Bronchus fibroblast of lung (primary cell): Measurements from ENCODE around the gene USP17L29.

DNA sequence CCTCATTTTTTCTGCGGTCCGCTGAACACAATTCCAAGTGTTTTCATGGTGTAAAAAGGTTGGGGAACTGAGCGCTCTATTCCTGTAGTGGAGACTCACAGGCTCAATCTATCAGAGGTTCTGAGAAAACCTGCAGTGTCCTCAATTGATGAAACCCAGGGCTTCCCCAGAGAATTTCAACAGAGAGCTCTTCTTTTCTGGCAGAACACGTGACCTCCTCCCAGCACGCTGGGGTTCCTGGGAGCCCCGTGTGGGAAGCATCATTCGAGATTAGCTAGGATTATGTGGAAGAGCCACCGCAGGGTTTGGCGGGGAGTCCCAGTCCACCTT is 1.6 kb downstream of the HTRA3 start:
- RAMPAGE, long total RNA: no peak

- RAMPAGE, long total RNA: no peak
Measured at GRCh38 chr4:8315493-8316265, 46.1 kb downstream of the HTRA3 start.

GRCh38 chr4:8402112-8402466 is 38.4 kb downstream of the ACOX3 start:
- RAMPAGE, long total RNA: no peak

DNA sequence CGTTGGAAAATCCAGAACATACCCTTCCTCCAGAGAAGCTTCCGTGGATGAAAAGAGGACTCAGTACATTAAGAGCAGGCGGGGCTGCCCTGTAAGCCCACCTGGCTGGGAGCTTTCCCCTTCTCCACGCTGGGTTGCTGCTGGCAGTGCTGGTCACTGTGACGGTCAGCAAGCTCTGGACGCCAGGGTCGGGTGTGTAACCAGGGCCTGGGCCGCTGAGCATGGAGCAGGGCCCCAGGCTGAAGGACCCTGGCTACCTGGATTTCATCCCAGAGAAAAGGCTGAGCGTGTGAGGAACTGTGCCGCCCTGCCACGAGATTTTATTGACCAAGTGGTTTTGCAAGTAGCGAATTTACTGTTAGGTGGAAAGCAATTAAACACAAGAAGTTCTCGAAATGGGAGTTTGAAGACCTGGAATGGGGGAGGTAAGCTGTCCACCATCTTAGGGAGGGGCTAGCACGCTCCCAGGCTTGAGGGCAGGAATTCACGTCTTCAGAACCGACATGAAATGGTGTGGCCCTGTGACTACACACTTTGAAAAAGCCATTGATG is 27.4 kb downstream of the TRMT44 start:
- RAMPAGE, long total RNA: no peak

DNA sequence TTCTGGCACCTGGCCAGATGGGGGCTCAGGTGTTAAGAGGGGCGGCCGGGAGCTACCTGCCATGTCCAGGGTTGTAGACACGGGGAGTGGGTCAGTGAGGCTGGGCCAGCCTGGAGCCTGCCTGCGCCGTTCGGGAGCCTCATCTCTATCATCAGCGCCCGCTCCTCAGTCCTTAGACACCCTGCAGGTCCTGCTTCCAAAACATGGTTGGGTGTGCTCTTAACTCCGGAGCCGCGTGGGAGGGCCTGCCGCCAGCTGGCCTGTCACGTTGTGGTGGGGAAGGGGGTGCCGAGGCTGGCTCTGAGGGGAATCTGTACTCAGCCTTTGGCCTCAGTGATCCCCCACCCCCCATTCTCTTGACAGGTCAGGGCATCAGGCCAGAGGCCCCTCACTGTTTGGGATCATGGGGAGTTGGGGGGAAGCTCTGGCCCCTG is 33.2 kb downstream of the TRMT44 start:
- RAMPAGE, long total RNA: no peak

DNA sequence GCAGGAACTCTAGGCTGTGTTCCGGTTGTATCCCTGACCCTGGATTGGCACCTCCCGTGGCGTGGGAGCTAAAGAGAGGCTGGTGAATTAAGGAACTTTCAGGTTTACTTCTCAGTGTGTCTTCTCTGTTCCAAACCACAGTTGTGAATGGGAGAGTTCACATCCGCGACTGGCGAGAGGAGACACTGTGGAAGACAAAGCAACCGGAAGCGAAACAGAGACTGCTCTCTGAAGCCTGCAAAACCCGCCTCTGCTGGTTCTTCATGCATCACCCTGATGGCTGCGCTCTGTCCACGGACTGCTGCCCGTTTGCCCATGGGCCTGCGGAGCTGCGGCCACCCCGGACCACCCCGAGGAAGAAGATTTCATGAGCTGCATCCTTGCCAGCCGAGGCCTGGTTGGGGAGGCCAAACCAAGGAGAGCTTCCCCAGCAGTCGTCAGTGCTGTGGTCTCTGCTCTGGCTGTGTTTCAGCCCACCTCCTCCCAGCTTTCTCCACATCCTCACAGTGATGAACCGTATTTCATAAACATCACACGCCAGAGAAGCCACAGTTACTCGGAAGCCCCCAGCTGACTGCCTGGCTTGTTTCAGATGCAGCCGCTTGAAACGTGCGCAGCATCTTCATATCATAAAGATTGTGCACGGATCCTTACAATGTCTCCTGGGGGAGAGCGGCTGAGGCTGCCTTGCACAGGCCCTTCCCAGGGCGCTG is 35.2 kb downstream of the TRMT44 start:
- RAMPAGE, long total RNA: no peak

DNA sequence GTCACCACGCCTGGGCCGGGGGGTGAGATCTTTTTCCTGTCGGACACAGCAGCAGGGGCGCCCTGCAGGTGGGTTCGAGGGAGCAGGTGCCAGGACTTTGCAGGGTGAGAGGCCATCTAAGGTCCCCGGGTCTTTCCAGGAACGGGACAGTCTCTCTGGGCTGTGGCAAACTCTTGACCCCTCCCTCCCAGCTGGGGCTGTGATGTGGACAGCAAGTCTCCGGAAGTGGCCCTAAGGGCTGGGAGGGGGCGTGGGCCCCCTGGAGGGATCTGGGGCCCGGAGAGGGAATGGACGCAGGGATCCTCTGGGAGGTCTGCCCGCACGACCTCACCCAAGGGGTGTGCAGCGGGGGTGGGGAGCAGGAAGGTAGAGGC is 585 bp downstream of the CPZ start:
- RAMPAGE, long total RNA: no peak

GRCh38 chr4:8701252-8701464 is 108.6 kb downstream of the CPZ start:
- RAMPAGE, long total RNA: no peak

GRCh38 chr4:8903250-8903671 is 31.6 kb upstream of the HMX1 start:
- RAMPAGE, long total RNA: no peak

- RAMPAGE, long total RNA: no peak
Measured at GRCh38 chr4:9102424-9102887, 67.8 kb upstream of the FAM90A26 start.

DNA sequence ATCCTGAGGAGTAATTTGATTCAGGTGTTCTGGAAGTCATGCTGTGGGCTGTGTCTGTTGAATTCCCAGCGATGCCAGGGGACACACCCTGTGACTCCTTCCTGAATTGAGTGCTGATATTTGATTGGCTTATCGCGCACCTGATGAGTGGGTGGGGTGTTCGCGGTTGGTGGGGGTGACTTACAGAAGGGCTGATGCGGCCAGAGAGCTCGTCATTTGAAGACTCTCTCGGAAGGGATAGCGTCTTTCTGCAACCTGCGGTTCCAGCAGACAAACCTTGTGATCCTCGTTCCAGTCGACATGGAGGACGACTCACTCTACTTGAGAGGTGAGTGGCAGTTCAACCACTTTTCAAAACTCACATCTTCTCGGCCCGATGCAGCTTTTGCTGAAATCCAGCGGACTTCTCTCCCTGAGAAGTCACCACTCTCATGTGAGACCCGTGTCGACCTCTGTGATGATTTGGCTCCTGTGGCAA is at the start of gene USP17L29:
Gene USP17L29 (plus strand): TSS at position 301 of the 478 bp plus-strand sequence.
- RAMPAGE, long total RNA: no peak

GRCh38 chr4:10023744-10024164 is 2.5 kb upstream of the SLC2A9 start:
- RAMPAGE, long total RNA: no peak

DNA sequence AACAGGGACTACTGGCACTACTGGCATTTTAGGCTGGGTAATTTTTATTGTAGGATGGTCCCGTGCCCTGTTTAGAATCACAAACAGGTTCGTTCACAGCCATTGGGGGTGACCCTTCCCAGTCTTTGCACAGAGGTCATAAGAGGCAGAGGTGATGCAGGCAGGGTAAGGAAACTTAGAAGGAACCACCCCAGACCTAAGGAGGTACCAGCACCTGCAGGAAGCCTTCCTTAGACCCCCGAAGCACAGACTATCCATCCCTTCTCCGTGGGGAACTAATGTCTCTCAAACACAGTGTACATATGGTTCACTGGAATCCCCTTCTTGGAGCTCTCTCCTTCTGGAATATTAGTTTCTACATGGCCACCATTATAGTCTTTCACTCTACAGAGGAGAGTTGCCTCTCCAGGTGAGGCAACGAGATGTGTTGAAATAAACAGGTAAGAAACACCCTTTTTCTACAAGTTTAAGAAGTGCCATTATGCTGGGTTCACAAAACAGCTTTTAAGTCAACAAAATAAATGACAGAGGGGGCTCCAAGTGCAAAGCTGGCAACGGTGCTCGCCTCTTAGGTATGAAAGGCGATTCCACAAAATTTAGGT is 4.4 kb downstream of the WDR1 start:
- RAMPAGE, long total RNA: no peak

- RAMPAGE, long total RNA: no peak
Measured at GRCh38 chr4:10121426-10122118, 5.0 kb upstream of the WDR1 start.

GRCh38 chr4:10162270-10162769 is 45.7 kb upstream of the WDR1 start:
- RAMPAGE, long total RNA: no peak

GRCh38 chr4:10172838-10173307 is 56.3 kb upstream of the WDR1 start:
- RAMPAGE, long total RNA: no peak

DNA sequence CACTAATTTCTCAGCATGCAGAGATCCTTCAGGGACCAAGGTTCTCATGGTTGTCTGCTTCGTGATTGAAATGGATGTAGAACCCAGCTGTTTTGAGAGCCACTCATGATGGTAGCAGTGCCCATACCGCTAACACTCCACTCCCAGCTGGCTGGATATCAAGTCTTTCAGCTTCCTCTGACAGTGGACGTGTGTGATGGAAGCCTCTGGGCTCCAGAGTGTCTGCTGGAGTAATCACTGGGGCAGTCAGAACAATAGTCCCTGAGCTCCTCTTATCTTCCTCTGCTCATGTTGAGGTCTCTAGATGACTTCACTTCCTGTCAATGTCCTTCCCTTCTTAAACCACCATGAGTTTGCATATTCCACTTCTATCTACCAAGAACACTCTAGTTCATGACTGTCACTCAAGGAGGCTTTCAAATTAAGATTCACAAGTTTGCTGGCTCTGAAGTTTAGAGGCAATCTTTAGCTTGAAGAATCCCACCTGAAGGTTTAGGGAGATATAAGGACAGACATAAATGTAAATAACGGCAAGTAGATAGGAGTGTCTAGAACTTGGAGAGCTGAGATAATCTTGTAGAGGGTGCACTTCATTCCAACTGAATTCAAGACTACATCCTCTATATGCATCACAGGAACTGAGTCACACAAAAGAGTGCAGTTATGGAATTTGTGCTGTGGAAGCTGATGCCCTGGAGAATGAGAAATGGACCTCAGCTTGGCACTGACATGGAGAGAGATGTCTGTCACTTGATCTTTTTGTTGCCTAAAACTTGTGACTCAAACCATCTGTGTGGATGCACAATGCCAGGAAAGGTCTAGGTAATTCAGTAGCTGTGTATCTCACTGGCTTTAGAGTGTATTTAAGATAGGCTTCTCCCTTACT is 64.6 kb upstream of the WDR1 start:
- RAMPAGE, long total RNA: no peak

DNA sequence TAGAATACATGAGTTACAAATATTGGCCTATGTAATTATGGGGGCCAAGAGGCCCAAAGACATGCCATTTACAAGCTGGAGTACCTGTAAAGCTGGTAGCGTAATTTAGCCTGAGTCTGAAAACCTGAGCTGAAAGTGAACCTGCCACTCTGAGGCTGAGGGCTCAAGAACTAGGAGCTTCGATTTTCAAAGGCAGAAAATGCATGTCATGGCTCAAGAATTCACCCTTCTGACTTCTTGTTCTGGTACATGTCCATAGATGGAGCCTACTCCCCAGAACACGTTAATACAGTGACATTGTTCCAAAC is 115.4 kb upstream of the WDR1 start:
- RAMPAGE, long total RNA: no peak

DNA sequence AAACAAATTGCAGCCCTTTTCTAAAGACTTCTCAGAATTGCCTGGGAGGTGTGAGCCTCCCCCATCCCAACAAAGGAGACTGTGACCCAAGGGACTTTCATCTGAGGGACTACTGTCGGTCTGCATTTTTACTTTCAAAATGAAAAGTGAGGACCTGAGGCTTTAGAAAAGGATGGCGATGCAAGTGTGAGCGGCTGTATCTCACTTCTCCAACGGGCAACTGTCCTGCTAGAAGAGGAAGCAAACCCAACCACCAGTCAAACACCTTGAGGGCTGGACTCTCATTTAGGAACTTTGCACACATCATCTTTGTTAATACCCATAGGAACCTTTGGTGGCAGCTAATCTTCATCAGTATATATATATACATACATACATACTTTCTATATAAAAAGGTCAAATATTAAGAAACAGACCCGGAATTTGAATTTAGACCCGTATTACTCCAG is 62.7 kb upstream of the CLNK start:
- RAMPAGE, long total RNA: no peak

- RAMPAGE, long total RNA: no peak
Measured at GRCh38 chr4:11336642-11336874, 92.1 kb downstream of the HS3ST1 start.